Natural killer cell (primary cell): ENCODE measurements around a stretch of chr5.

DNA sequence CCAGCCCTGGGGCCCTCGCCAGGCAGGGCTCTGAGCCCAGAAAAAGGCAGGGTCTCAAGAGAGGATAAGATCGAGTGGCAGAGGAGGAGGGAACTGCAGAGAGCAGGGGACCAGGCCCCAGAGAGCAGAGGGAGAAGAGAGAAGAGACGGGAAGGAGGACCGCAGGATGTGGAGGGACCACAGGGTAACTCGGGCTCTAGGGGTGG lies 45.3 kb downstream of the CAMK2A start:
- PRO-cap: no peak

- PRO-cap: no peak
Measured at GRCh38 chr5:150373577-150373938, 16.1 kb downstream of the TCOF1 start.

- PRO-cap: no peak
Measured at GRCh38 chr5:150419579-150419903, 6.8 kb upstream of the CD74 start.

DNA sequence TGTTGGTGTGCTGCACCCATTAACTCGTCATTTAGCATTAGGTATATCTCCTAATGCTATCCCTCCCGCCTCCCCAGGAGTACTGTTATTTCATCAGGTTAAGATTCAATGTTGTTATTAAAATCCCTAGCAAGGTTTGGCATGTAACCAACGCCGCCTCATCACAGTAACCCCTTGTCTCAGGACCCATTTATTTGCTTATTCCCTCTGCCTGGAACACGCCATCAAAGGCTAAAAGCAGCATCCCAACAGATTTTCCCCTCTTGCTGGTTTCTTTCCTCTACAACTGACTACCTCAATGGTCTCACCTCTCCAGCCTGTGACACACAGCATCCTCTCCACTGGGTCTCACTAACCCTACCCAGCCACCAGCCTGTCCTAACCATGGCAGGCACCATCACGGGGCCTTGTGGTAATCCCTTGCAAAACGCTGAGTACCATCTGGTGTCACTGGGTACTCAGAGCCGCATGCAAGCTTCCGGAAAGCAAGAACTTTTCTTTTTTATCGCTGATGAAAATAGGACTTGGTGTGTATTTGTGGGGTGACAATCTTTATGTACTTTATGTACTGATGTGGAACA lies 6.2 kb downstream of the RPS14 start:
- PRO-cap: no peak

- PRO-cap: no peak
Measured at GRCh38 chr5:150446267-150447193, 3.0 kb downstream of the RPS14 start.

DNA sequence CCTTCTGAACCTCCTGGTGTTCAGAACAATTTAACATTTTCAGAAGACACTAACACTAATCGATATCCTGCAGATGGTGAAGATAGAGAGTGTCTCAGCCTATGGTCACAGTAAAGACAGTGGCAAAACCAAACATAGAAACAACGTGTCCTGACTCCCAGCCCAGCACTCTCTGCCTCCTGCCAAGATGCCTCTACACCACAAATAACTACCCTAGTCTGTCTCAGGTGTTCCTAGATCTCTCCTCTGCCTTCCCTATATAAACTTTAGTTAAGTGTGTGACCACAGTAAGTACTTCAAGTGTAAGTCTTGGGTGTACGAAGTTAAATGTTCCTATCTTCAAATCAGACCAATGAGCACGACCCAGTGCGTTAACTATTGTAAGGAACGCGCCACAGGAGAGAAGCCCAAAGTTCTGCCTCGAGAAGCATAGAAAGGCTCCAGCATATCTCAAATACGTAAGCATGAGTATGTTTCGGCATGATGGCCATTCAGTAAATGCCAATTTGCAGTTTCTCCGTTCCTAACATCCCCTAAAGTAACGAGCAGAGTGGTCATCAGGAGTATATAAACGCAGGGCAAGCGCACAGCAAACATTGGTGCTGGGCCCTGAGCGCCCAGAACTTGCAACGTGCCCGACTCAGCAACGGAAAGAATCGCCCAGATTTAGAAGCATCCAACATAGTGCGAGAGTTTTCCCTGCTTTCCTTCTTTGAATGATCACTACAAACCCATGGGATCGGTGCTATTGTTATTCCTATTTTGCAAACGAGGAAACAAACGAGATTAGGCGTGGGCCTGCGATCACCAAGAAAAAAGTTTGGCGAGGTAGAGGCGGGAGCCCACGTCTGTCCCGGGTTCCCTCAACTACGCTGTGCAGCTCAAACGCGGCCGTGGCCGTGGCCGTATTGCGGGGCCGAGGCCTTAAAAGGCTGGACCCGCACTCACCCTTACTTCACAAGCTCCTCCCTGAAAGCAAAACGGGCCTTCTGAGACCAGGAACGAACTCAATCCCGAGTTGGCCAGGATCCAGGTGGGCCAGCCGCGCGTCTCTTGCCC lies 672 bp downstream of the RPS14 start:
- PRO-cap: bidirectional peak, plus-strand start at position 596 of the sequence, minus-strand start at position 252 of the sequence; unidirectional peak, minus-strand start at position 876 of the sequence

DNA sequence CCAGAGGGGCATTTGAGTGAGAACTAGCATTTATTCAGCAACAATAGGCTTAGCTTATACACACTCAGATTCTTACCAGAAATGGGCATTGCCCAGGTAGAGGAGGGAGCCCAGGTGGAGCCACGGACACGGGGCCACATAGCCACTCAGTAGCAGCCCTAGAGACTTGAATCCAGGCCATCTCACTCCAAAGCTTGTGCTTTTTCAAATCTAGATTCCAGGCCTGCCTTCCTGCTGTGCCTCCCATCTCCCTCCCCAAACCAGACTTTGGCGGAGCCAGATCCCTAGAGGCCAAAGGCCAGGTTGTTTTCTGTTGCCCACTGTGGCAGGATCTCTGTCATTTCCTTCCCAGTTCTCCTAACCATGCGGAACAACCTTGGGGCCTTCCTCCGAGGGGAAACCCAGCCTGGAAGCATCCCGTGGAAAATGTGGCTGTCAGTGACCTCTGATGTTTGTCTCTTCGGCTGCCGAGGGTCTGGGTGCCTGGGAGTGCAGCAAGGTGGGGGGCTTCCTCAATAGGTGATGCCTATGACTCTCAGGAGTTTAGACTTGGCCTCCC lies 16.4 kb upstream of the RPS14 start:
- PRO-cap: no peak

DNA sequence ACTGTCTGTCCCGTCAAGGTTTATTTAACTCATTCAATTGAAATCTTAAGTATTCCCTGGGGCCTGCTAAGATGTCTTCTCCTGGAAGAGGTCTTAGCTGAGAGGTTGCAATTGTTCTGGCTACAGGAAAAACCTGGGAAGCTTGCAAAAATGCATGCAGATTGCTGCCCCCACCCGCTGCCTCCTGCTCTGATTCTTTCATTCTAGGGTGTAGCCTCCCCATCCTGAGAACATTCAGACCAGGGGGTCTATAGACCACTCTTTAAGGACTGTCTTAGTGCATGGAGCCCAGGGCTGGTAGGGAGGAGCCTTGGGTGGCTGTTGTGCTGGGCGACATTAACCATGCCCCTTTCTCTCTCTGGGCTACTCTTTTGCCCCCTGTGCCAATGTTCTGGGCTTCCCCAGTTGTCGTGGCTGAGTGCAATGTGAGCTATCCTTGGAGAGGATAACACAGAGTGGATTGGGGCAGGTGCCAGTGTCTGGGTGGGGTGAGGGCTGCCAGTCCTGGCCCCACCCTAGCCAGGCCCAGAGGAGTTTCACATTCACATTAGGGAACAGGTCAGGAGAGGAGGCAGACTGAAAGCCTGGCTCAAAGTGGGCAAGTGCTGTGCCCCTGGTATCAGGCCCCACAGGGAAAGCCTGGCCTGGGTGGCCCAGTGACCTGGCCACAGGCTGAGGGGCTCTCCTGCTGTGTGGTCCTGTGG lies 7.7 kb upstream of the NDST1 start:
- PRO-cap: no peak

- PRO-cap: no peak
Measured at GRCh38 chr5:150501655-150502591, 6.0 kb upstream of the NDST1 start.

GRCh38 chr5:150506409-150506927 lies 1.5 kb upstream of the NDST1 start:
- PRO-cap: no peak

- PRO-cap: no peak
Measured at GRCh38 chr5:150539884-150540911, 32.3 kb downstream of the NDST1 start.

DNA sequence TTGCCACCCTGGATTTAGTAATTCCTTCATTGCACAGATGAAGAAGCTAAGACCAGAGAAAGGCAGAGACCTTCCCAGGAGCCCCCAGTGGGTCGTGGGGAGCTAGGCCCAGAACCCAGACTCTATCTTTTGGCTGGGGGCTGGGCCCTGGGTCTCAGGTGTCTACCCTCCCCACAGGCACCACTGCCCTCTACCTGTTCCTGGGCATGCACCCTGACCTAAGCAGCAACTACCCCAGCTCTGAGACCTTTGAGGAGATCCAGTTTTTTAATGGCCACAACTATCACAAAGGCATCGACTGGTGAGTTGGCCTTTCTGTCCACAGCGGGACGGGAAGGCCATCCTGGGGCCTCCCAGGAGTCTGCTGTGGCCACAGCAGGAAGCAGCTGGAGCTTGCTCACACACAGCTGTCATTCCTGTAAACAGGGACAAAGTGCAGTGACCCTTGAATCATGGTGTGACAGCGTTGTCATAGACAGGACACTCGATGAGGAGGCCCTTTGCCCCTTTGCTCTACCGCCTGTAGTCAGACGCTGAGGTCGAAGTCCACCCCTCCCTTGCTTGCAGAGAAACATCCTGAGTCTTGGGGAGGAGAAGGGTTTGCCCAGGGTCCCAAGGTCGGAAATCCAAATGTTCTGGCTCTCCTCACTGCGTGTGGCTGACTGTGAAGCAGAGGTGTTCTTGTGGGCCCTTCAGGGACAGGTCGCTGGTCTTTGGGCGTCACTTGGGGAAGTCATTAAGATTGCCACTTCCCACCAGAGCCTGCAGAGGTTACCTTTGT lies 34.9 kb downstream of the NDST1 start:
- PRO-cap: no peak

DNA sequence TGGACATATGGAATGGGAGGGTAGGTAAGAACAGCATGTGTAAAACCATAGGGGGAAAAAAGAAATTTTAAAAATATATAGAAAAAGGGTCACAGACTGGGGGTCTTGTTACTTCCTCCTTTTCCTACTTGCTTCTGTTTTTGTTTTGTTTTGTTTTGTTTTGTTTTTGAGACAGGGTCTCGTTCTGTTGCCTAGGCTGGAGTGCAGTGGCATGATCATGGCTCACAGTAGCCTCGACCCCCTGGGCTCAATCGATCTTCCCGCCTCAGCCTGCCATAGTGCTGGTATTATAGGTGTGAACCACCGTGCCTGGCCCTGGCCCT lies 44.4 kb downstream of the NDST1 start:
- PRO-cap: no peak

GRCh38 chr5:150584413-150584889 lies 56.0 kb upstream of the SYNPO start:
- PRO-cap: no peak

DNA sequence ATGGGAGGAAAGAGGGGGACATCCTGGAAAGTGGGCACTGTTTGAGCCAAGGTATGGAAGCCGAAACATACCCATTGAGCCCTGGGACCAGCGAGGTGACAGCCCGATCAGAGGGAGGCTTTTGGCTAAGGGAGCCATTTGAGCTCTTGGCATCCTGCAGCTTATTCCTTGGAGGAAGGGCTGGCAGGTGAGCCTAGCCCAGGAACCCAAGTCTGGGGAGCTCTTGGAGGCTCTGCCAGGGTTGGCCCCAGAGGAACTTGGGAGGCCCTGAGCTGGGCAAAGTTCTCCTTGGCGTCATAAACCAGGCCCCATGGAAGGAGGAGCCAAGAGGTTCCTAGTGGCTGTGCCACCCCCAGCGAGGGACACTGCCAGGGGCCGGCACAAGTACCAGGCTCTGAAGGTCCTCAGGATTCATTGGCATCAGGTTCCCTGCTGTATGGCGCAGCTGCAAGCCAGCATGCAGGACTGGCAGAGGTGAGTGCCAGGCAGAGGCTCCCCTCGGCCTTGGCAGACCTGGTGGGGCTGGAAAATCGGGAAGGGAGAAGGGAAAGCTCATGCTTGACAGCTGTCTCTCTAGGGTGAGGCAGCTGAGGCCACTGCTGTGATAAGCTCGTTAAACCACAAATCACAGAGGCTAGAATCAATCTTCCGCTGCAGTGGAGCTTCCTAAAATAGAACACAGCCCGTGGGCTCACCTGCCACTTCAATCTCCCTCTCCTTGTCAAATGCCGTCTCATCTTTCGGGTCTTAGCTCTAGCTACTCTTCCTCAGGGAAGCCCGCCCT lies 54.6 kb upstream of the SYNPO start:
- PRO-cap: no peak

DNA sequence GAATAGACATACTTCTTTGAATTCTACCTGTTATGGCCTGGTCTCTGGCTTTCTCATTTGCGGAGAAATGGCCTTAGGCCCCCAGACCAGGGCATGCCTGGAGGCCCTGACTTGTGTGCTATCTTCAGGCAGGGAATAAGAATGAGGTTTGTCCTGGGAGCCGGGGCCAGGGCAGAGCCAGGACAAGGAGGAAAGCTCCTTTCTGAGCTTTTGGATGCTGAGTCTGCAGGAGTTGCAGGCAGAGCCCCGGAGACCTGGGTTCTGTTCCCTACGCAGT lies 47.4 kb upstream of the SYNPO start:
- PRO-cap: no peak

GRCh38 chr5:150614916-150615758 lies 25.3 kb upstream of the SYNPO start:
- PRO-cap: no peak

DNA sequence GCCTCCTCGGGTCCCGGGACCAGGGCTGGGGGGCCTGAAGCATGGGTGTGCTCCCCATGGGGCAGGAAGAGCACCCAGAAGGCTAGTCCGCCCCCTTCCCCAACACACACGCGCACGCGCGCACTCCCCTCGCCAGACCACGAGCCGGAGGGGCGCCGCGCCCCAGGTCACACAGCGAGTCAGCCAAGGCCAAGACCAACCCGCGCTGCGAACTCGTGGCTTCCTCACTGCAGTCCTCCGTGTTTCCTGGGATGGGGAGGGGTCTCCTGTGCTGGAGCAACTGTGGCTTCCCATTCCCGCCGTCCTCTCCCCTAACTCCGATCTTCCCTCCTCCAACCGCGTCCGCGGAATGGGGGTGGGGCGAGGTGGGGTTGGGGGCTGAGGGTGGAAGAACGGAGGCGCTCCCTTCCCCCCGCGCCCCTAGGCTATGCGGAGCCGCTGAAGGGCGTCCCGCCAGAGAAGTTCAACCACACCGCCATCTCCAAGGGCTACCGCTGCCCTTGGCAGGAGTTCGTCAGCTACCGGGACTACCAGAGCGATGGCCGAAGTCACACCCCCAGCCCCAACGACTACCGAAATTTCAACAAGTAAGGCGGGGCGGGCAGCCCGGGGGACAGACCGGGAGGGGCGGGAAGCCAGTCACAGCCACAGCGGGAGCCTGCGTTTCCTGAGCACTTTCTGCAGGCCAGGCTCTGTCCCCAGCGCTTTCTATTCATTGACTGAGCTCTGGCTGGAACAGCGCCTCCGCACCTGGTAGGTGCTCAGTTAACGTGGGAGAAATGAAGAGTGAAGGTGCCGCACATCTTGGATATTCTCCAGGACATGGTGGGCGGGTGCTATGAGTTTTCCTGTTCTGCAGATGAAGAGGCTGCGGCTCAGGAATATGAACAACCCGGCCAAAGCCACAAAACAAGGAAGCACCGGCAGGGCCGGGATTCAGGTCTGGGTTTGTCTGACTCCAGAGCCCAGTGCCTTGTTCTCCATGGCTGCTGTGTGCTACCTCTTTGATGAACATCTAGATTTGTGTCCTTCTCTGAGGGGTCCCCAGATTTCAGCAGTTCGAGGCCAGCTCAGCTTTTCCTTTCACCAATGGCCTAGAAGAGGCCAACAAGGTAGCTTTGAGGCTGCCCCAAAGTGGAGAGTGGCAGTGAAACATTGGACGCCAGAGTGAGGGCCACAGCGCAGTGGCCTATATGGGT lies 11.3 kb downstream of the MYOZ3 start:
- PRO-cap: no peak

DNA sequence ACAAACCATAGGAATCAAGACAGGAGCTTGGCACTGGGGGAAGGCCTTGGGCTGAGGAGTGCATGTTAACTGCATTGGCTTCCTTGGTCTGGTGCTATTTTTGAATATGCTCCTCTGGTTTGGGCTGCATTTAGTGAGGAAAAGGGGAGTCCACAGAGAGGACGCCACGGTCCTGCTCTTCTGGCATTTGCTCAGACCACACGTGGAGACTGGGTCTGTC lies 12.6 kb downstream of the MYOZ3 start:
- PRO-cap: no peak

GRCh38 chr5:150734507-150734912 lies 24.3 kb downstream of the DCTN4 start:
- PRO-cap: no peak